RPMI7951 (cell line): ENCODE results near the gene SLC30A1.

GRCh38 chr1:210384632-210385026, 55.9 kb downstream of the HHAT start:
- RAMPAGE, long total RNA = no peak

GRCh38 chr1:211257870-211258614, 1.1 kb upstream of the RCOR3 start:
- RAMPAGE, long total RNA = no peak

- RAMPAGE, long total RNA = no peak
Observed at GRCh38 chr1:211518614-211519045, 26.7 kb upstream of the RD3 start.

GRCh38 chr1:211538416-211538789, 40.6 kb downstream of the SLC30A1 start:
- RAMPAGE, long total RNA = no peak

- RAMPAGE, long total RNA = no peak
Observed at GRCh38 chr1:211575250-211576510, 3.3 kb downstream of the SLC30A1 start.

GRCh38 chr1:211578454-211579354, at the start of gene SLC30A1:
Gene SLC30A1, minus strand, starts transcription at chr1:211579161.
- RAMPAGE, long total RNA = no peak

DNA sequence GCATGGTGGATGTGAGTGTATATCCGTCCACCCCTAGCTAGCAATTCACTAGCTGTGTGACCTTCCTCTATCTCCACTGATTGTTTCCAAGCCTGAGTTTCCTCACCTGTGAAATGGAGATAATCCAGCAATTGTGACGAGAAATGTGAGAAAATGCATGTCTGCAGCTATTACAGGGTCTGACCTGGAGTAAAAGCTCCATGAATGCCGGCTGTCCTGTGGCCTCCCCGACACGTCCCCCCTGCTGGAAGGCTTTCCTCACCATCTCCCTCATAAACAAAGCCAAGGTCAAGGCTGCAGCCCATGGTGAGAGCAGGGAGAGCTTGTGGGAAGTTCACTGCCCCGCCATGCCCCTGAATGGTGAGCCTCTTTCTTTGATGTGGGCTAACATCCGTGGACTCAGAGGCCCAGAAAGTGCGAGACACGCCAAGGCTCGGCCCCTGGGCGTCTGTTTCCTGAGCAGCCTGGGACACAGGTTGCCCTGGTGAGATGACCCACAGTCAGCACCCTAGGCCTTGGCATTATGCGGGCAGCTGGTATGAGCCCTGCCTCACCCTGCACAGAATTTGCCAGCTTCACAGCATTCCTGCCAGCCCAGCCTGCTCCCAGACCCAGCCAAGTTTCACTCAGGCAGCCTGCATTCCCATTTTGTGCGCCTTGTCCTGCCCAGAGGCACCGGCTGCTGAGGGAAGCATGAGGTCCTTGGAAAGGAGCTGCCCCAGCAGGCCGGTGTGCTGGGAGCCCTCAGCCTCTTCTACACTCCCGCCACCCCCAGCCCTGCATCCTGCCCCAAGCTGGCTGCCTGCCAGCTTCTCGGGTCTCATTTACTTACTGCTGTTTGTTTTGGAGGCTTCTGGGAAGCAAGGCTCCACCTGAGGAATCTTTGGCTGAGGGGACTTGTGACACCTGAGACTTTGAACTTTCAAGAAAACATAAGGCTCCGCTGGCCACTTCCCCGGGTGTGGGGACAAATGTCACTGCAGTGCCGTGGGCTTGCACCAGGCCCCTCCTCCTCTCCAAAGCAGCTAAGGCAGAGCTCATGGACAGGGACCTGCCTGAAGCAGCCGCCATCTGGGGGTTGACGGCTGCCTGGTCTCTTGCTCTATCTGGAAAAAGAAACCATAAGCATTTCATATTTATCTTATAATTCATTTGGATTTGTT, 31.9 kb downstream of the NEK2 start:
- RAMPAGE, long total RNA = no peak

DNA sequence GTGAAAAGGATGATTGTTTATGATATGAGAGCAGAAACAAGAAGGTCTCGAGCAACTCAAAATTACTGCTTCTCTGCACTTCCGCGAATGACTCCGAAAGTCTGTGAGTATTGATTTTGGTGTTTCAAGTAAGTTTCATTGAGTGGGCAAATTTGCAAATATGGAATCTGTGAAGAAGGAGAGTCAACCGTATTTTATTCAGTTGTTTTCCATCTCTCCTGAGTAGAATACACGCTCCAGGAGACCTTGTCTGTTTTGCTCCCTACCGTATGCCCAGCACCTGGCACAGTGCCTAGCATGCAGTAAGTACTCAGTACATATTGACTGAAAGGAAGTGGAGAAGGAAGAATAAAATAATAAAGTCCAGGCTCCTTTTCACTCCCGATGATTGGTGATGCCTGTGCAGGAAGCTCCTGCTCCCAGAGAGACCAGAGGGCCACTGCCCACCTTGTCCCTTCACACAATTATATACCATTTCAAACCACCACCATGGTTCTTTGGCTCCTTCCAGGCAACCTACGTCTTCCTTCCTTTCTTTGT, 59.3 kb upstream of the NEK2 start:
- RAMPAGE, long total RNA = no peak

DNA sequence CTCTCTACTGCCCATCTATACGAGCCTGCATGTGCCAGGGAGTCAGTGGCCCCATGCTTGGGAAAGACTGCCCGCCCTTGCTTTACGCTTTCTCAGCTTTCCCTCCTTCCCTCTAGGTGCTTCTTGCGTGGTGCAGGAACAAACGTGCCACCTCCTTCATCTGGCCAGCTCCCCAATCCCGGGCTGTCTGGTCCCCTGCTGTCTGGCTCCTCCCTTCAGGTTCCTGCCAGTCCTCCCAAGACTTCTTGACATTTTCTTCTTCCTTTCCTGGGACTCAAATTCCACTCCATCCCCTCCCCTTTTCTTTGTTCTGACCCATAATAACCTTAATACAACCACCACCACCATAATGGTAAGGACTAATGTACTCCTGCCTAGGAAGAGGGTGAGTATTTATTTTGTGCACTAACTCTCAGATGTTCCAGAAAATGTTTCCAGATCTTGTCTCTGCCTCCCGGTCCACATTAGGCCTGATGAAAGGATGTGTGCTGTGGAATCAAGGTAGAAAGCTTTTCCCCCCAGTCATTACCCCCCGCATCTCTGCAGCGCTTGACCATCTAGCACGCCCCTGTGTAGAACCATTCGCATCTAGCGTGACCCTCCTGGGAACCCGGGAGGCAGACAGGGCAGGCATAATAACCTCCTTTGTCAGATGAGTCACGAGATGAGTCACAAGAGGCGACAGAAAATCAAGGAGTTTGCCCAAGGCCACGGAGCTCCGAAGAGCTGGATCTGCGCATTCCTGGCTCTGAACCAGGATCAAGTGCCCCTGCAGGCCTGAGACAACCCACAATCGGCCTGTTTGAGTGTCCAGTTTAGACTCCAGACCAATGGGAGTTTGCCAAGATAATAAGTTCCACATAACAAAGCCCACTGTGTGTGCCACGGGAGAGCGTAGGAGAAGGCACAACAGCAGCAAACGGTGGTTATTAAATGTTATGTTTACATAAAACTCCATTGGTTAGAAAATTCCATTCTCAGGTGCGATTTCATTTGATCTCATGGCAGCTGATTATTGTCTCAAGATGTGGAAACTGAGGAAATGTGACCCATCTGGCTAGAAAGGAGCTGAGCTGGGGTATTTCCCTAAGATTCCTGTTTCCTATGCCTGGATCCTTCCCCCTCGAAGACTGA, 60.2 kb upstream of the NEK2 start:
- RAMPAGE, long total RNA = no peak

DNA sequence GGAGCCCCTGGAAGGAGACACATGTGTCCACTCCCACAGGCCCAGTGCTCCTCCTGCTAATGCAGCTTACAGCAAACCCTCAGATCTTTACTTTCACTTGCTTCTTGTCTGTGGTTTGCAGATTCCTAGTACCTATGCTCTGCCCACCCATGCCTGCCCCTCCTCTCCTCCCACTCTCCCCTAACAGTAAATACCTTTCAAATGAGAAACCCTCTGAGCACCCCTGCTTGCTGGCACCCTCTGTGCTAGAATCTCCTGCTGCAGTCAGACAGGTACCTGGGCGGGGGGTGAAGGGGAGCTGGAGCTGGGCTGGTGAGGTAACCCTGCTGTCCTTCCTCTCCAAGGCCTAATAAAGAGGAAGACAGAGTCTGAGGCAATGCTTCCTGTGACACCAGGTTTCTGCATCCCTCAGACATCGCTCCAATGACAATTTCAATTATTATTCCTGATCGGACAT, 63.5 kb upstream of the NEK2 start:
- RAMPAGE, long total RNA = no peak

GRCh38 chr1:211761212-211761640, 69.3 kb downstream of the LPGAT1 start:
- RAMPAGE, long total RNA = no peak

DNA sequence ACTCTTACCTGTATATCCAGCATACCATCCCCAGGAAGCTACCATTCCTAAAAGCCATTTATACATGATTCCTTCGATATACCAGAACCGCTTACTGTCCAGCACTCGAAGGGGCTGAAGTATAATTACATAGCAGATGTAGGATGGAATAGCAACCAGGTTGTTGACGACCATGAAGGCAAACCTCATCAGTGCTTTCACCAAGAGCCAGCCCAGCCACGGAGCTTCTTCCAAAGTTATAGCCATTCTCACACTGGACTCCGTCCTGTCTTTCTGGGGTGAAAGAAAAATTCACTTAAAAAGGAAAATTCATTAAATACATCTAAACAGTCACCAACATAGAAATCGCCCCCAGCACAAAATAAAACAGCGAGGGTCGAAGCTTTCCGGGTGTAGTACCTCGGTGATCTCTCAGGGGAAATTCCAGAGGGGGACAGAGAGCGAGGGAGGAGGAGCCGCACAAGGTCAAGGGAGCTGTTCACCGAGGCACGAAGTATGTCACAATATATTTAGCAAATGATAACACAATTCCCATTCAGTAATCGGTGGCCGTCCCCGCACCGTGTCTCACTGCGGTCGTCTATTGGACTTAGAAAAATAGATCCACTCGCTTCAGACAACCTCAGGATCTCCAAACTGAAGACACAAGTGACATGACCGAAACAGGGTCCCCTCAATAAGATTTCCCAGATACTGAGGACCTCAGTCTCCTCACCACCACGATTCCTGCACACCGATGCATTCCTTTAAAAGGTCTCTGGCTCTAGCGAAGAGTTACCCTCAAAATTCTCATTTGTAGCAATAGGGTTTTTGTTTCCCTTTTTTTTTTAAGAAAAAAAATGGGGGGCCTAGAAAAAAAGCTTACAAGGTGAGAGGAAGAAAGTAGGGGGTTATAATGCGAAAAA, 1.3 kb downstream of the LPGAT1 start:
- RAMPAGE, long total RNA = no peak

DNA sequence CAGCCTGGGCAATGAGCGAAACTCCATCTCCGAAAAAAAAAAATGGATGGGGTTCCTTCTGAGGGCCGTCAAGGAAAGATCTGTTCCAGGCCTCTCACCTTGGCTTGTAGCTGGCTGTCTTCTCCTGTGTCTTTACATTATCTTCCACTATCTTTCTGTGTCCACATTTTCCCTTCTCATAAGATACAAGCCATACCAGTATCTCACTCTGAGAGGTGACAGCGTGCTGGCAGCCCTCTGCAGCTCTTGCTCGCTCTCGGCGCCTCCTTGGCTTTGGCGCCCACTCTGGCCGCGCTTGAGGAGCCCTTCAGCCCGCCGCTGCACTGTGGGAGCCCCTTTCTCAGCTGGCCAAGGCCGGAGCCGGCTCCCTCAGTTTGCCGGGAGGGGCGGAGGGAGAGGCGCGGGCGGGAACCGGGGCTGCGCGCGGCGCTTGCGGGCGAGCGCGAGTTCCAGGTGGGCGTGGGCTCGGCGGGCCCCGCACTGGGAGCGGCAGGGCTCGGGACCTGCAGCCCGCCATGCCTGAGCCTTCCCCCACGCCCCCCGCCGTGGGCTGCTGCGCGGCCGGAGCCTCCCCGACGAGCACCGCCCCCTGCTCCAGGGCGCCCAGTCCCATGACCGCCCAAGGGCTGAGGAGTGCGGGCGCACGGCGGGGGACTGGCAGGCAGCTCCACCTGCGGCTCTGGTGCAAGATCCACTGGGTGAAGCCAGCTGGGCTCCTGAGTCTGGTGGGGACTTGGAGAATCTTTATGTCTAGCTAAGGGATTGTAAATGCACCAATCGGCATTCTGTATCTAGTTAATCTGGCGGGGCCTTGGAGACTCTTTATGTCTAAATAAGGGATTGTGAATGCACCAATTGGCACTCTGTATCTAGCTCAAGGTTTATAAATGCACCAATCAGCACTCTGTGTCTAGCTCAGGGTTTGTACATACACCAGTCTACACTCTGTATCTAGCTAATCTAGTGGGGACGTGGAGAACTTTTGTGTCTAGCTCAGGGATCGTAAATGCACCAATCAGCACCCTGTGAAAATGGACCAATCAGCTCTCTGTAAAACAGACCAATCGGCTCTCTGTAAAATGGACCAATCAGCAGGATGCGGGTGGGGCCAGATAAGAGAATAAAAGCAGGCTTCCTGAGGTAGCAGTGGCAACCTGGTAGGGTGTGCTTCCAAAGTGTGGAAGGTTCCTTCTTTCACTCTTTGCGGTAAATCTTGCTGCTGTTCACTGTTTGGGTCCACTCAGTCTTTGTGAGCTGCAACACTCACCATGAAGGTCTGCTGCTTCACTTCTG, 59.0 kb upstream of the LPGAT1 start:
- RAMPAGE, long total RNA = no peak

DNA sequence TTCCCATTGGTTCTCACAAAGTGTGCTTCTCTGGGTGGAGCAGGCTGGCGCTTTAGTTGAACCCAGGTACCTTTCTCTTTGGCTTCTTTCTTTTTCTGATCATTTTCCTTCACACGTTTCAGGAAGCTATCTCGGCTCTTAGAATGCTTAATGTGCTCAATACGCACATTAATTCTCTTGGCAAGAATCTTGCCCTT, 15.9 kb downstream of the DTL start:
- RAMPAGE, long total RNA = no peak

GRCh38 chr1:212232231-212232800, 52.9 kb upstream of the PPP2R5A start:
- RAMPAGE, long total RNA = no peak

DNA sequence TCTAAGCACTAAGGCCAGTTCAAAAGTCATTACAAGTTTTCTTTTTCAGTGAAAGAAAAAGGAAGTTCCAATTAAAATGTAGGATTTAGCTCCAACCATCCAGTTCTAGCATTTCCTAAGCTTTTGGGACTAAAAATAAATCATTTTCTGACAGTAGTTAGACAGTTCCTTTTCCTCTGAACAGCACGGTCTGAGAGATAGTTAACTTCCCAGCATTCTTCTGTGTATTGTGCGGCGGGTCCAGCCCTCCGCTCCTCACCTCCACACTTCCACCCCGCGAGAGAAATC, 38.2 kb upstream of the PPP2R5A start:
- RAMPAGE, long total RNA = no peak

DNA sequence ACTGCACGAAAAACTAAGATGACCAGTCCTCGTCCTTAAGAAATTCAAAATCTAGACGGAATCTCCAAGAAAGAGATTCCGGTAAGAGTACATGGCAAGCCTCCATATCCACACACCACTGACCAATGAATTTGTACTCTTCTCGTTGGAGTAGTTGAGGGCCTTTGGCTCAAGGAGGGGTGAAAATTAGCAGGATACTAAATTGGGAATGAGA, 961 bp upstream of the PPP2R5A start:
- RAMPAGE, long total RNA = no peak

GRCh38 chr1:212482951-212483248, 50.2 kb downstream of the NENF start:
- RAMPAGE, long total RNA = no peak

DNA sequence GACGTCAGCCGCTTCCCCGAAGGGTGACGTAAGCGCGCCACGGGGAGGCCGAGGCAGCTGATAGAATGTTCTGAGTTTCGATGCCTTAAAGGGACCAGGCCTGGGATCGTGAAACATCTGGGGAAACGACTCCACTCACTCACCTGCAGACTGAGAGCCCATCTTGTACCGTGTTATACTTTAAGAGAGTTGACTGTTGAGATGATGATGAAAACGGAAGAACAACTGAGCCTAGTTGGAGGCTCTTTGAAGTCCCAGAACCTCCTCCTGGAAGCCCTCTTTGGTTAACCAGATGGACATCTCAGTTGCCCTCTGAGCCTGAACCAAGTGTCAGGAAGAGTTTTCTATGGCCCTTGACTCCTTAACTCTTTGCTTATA, 49.5 kb upstream of the ATF3 start:
- RAMPAGE, long total RNA = no peak

- RAMPAGE, long total RNA = no peak
Observed at GRCh38 chr1:212566428-212567050, 42.0 kb upstream of the ATF3 start.